Retinal pigment epithelial cell (primary cell): Measurements from ENCODE around the gene RXFP3.

- RRBS = no CpG with 5 or more reads among the region's 6 CpGs
Measured at GRCh38 chr5:32032934-32033660, 141.0 kb downstream of the GOLPH3 start.

GRCh38 chr5:32123826-32125209 lies 49.8 kb downstream of the GOLPH3 start:
- RRBS = no CpG with 5 or more reads among the region's 6 CpGs

GRCh38 chr5:32125960-32126604 lies 48.0 kb downstream of the GOLPH3 start:
- RRBS = no CpG with 5 or more reads among the region's 17 CpGs

GRCh38 chr5:32165271-32166306 lies 8.5 kb downstream of the GOLPH3 start:
- RRBS = no CpG with 5 or more reads among the region's 6 CpGs

GRCh38 chr5:32169238-32170339 lies 4.5 kb downstream of the GOLPH3 start:
- RRBS = no CpG with 5 or more reads among the region's 2 CpGs

- RRBS = no CpG with 5 or more reads among the region's 4 CpGs
Measured at GRCh38 chr5:32170568-32171182, 3.4 kb downstream of the GOLPH3 start.

DNA sequence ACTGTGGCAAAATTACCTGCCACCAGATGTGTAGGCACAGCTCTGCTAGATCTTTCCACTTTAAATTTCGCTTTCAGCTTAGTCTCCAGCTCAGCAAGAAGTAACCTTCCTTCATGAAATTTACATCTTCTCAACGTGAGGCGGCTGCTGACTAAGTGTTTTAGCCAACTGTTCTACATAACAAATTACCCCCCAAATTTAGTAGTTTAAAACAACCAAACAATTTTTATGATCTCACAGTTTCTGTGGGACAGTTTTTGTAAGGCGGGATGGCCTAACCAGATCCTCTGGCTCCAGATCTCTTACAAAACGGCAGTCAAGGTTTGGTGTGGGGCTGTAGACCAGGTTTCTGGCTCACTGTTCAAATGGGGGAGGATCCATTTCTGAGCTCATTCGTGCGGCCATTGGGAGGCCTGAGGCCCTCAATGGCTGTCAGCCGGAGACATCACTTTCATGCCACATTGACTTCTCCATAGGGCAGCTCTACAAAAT lies 32.8 kb upstream of the GOLPH3 start:
- RRBS = no CpG with 5 or more reads among the region's 8 CpGs

- RRBS = 0% methylated on average over 2 of the region's 33 CpGs
Measured at GRCh38 chr5:33440257-33440902, 385 bp upstream of the TARS1 start.

DNA sequence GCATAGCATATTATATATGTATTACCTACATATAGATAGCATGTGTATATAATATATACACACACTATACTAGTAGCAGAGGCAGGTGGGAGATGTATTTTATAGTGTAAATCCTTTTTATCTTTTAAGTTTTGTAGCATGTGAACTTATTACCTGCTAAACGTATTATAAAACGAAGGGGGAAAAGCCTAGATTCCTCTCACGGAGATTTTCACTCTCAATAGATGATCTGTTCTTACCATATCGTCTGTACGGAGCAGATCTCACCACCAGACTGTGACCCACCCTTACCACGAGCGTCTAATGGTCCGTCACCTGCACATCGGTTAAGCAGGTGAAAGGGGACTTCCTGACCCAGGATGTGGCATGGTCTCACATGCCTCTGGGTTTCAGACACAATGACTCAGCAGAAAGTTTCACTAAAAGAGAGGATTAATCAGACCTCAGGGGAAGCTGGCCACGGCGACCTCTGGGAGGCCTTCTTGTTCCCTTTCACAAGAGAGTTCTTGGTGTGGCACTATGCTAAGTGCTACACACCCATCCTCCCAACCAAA lies 41.8 kb downstream of the ADAMTS12 start:
- RRBS = no CpG with 5 or more reads among the region's 11 CpGs

- RRBS = 1% methylated on average over 7 of the region's 32 CpGs
Measured at GRCh38 chr5:33936028-33936401, at the start of gene RXFP3. RXFP3 (plus strand) TSS chr5:33936386.

DNA sequence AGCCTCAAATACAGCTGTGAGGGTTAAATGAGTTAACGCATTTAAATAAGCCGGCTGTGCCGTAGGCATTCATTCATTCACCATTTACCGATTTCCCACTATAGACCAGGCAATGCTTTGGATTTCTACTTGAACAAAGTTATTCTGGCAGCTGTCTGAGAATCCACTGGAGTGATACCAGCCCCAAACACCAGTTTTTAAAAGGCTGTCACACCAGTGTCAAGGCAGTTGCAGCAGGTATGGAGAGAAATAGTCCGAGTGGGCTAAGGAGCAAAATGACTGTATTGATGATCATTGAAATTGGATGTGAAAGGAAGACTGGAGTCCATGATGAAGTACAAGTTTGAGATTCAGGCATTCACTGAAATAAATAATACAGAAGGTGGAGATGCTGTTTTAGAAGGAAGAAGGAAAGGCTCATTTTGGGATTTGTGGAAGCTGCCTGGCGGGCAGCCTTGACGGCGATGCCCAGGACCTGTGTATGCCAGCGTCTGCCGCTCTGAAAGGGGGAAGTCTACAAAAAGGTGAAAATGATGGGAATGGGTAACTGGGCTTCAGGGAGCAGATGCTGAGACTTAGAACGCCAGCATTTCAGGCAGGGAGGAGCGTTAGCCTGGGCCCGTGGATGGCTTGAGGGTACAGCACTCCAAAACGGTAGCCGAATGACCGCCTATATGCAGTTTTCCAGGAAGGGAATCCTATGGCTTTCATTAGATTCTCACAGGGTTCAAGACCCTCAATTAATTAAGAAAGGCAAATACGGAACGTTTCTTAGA lies 933 bp downstream of the AMACR start:
- RRBS = no CpG with 5 or more reads among the region's 18 CpGs

- RRBS = no CpG with 5 or more reads among the region's 3 CpGs
Measured at GRCh38 chr5:34467045-34467525, 189.0 kb upstream of the RAI14 start.

- RRBS = no CpG with 5 or more reads among the region's 3 CpGs
Measured at GRCh38 chr5:34501946-34502374, 154.2 kb upstream of the RAI14 start.

DNA sequence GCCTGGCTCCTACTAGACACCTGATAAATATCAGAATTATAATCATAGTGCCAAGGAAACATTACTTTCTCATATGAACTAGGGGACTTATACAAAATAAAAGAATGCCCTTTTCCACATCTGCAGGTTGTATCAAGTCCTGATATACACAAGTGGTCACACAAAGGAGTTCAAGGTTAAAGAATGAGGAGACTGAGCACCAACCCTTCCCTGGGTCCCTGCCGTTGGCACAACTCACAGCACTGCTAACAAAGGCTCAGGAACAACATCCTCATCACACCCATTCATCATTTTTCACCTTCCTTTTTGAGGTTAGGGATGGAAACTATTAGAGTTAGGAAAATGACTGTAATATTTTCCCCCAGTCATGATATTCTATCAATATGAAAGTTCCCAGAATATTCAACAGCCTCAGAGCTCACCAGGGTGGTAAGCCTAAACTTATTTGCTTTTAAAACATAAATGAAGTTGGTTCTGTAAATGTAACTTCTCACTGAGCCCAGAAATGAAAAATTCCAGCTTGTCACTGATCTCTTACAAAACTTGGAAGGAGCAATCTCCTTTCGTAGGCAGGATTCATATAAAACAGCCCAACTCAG lies 34.4 kb upstream of the RAI14 start:
- RRBS = no CpG with 5 or more reads among the region's 2 CpGs

GRCh38 chr5:34699468-34699742 lies 43.3 kb downstream of the RAI14 start:
- RRBS = no CpG with 5 or more reads among the region's 2 CpGs

DNA sequence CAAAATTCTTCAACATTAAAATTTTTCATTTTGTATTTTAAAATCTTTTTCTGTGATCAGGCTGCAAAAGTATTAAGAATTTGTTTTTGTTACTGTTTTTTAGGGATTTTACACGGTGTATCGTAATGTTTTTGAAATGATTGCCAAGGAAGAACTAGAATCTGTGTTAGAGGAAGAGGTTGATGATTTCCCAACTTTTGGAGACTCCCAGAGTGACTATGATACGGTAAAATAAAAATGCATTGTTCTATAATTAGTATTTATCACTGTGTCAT lies 6.6 kb downstream of the DNAJC21 start:
- RRBS = no CpG with 5 or more reads among the region's 3 CpGs

- RRBS = no CpG with 5 or more reads among the region's 7 CpGs
Measured at GRCh38 chr5:34954542-34955235, 25.3 kb downstream of the DNAJC21 start.

DNA sequence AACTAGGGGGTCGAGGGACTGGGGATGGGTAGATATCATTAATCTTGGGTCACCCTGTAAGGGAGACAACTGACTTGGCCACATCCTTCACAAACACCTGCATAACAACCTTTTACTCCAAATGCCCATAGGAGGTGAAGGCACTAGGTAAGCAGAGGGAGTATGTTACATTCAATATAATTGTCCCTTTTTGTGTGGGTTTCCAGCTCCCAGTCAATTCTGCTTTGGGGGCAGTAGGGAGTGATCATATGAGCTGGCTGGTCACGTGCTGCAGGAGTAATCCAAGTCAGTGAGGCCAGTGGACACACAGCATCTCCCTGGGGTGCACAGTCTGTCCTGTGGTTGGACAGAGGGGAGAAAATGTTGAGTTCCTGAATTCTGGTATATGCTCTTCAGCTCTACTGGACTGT lies 1.1 kb upstream of the AGXT2 start:
- RRBS = no CpG with 5 or more reads among the region's 2 CpGs

- RRBS = no CpG with 5 or more reads among the region's 16 CpGs
Measured at GRCh38 chr5:35194979-35196070, 35.0 kb downstream of the PRLR start.